A172 (cell line): ENCODE data around the genes NKX2-3, CUTC and SLF2.

DNA sequence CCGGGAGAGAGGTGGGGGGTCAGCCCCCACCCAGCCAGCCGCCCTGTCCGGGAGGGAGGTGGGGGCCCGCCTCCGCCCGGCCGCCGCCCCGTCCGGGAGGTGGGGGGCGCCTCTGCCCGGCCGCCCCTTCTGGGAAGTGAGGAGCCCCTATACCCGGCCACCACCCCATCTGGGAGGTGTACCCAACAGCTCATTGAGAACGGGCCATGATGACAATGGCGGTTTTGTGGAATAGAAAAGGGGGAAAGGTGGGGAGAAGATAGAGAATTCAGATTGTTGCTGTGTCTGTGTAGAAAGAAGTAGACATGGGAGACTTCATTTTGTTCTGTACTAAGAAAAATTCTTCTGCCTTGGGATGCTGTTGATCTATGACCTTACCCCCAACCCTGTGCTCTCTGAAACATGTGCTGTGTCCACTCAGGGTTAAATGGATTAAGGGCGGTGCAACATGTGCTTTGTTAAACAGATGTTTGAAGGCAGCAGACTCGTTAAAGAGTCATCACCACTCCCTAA lies 18.5 kb downstream of the R3HCC1L start:
- RAMPAGE, long total RNA, result no peak

- RAMPAGE, long total RNA, result no peak
These were observed 53.8 kb downstream of the PYROXD2 start for GRCh38 chr10:98360990-98361758.

GRCh38 chr10:99532620-99533498 lies at the start of gene NKX2-3:
Gene NKX2-3, plus strand, starts transcription at chr10:99532942.
- RAMPAGE, long total RNA, result no peak

- RAMPAGE, long total RNA, result no peak
These were observed 36.1 kb downstream of the SLC25A28 start for GRCh38 chr10:99584201-99584567.

GRCh38 chr10:99659617-99660515 lies 557 bp downstream of the ENTPD7 start:
- RAMPAGE, long total RNA, result no peak

- RAMPAGE, long total RNA, result start-site peak on the minus strand at chr10:99732095-99732129, 51 and 79 reads in 2 replicates; start-site peak on the plus strand at chr10:99732222-99732310, 700 and 1,047 reads in 2 replicates
These were observed at the start of gene CUTC for GRCh38 chr10:99731813-99733039. Gene CUTC, plus strand, starts transcription at chr10:99732234.

GRCh38 chr10:99817027-99817752 lies 34.8 kb downstream of the ABCC2 start:
- RAMPAGE, long total RNA, result no peak

- RAMPAGE, long total RNA, result no peak
These were observed 88.9 kb downstream of the DNMBP start for GRCh38 chr10:99920823-99921288.

GRCh38 chr10:100010374-100010846 lies 663 bp upstream of the DNMBP start:
- RAMPAGE, long total RNA, result no peak

GRCh38 chr10:100020550-100021259 lies 11.0 kb upstream of the DNMBP start:
- RAMPAGE, long total RNA, result no peak

- RAMPAGE, long total RNA, result no peak
These were observed 33.3 kb upstream of the CPN1 start for GRCh38 chr10:100114861-100115399.

DNA sequence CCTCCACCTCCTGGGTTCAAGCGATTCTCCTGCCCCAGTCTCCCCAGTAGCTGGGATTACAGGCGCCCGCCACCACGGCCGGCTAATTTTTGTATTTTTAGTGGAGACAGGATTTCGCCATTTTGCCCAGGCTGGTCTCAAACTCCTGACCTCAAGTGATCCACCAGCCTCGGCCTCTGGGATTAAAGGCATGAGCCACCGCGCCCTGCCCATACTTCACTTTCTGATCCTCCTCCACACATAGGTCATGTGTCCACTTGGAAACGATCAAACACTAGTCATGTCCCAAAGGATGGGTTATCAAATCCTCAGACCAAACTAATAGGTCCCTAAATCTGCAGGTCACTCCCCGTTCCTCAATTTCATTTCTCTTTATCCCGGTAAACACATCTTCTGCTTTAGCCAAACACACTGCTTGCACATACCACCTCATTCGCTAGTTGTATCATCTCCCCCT lies 1.1 kb downstream of the BLOC1S2 start:
- RAMPAGE, long total RNA, result no peak

DNA sequence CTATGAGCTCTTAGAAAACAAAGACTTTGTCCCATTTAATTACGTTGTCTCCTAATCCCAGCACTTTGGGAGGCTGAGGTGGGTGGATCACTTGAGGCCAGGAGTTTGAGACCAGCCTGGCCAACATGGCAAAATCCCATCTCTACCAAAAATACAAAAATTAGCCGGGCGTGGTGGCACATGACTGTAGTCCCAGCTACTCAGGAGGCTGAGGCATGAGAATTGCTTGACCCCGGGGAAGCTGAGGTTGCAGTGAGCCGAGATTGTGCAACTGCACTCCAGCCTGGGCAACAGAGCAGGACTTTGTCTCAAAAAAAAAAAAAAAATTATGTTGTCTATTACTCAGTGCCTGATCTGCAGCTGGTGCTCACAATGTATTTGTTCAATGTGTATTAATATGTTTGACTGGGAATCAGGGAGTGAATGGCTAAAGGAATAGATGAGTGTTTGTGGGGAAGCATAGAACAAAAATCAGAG lies 5.7 kb upstream of the BLOC1S2 start:
- RAMPAGE, long total RNA, result no peak

- RAMPAGE, long total RNA, result no peak
These were observed 6.7 kb downstream of the SCD start for GRCh38 chr10:100353576-100354190.

DNA sequence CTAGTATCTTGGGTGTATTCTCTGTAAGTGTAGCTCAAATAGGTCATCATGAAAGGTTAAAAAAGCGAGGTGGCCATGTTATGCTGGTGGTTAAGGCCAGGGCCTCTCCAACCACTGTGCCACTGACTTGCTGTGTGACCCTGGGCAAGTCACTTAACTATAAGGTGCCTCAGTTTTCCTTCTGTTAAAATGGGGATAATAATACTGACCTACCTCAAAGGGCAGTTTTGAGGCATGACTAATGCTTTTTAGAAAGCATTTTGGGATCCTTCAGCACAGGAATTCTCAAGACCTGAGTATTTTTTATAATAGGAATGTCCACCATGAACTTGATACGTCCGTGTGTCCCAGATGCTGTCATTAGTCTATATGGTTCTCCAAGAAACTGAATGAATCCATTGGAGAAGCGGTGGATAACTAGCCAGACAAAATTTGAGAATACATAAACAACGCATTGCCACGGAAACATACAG lies 17.2 kb downstream of the SCD start:
- RAMPAGE, long total RNA, result no peak

DNA sequence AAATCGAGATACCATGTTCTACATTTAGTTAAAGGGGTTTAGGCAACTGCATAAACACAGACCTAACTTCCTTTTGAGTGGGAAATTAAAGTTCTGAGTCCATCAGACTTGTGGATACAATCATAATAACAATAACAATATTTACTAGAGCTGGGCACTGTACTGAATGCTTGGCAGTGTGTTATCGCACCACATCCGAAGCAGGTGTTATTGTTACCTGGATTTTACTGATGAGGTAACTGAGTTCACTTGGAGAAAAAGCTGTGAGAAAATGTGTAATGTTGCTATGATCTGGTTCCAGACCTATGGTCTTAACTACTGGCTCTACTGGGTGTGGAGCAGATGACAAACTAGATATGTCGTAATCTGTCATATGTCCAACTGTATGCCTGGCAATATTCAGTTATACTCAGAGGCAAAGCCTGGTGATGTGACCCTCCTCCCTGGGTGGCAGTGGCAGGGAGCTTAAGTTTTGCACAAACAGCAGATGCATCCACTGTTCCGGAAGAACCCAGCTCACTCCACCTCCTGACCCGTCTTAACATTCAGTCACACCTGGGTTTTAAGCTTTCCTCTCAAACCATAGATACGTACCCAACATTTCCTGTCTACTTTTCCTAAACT lies 23.5 kb downstream of the SCD start:
- RAMPAGE, long total RNA, result no peak

GRCh38 chr10:100383422-100383661 lies 36.3 kb downstream of the SCD start:
- RAMPAGE, long total RNA, result no peak

GRCh38 chr10:100390760-100391297 lies 43.8 kb downstream of the SCD start:
- RAMPAGE, long total RNA, result no peak

DNA sequence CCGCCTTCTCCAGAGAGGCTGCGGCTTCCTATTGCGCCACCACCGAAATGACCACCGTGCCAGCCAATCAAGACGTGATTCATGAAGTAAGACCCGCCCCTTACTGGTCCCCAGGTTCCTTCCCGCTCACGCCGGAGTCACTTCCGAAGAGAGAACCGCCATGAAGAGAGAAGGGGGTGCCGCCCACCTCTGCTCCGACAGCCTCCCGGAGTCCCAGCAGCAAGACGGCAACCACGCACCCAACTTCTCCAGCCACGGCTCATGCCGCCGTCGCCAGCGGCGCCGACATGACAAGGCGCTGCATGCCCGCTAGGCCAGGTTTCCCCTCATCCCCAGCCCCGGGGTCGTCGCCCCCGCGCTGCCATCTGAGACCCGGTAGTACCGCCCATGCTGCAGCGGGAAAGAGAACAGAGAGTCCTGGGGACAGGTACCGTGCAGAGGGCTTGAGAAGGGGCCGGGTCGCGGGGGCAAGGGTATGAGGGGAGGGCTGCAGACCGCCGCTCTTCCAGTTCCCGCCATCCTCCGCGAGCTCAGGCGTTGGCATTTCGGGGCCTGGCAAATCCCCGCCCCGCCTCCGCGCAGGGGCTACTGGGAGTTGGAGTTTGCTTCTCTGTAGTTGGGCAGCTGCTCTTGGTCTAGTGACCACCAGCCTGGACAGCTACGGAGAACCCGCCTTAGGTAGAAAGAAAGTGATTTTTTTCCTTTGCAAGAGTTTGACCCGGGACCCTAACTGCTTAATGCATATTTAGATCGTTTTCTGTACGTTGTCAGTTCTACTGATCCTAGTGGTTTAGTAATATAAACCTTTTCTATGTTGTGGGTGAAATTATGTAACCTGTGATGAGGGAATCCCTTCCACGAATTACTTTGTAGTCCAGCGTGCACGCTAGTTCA lies at the start of gene SLF2:
SLF2 (plus strand) TSS at position 140 of the 894 bp plus-strand sequence.
- RAMPAGE, long total RNA, result no peak

DNA sequence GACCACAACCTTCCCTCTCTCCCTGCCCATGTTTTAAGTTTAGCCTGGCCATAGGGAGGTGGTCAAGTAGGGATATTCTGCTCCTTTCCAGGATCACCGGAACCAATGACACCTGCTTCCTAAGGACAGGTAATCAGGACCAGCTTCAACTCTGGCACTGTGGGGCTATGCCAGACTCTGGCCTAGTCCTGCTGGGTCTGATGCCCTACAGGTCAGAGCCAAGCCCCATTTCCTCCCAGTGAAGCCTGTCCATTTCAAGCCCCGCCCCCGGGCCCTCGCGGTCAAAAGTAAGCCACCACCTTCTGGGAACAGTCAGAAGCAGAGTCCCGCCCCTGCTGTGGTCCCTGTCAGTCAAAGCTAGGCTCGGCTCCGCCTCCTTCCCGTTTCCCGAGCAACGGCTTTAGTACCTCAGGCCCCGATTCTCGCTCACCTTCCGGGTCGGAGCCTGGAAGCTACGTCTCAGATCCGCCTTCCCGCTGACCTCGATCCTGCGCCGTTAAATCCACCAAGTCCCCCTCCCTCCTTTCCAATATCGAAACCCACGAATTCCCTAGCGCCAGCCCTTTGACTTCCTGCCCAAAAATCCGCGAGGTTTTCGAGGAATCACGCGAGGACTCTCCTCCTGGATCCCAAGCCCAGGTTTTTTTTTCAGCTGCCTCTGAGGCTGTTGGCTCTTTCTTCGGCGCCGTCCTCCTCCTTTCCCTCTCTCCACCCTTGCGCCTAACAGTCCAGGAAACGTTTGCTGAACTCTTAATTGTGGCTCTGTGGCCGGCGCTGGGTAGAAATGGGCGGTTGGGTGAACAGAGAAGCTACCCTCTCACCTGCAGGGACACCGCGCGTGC lies 11.7 kb downstream of the SFXN3 start:
- RAMPAGE, long total RNA, result no peak